Paraaortic lymph node (tissue), 1 donor: Measurements from ENCODE around the gene FAM53C.

DNA sequence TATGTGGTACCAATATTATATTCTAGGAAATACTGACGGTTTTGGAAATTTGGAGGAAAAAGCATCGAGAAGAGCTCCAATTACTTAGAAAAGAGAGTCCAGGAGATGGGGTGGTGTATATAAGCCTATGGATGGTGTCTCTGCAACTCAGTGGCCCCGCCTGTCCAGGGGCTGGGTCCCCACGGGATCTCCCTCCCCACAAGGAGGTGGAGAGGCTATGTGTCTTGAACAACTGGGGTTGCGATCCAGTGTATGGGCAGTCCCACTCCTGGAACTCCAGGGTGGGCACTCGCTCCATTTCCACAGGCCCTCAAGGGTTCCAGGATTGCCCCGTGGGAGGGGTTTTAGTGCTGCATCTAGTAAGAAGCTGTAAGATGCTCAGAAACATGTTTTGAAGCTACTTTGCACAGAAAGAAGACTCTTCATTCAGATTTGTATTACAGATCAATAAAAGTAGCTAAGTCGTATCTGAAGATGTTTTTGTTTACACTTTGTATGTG, 574 bp upstream of the SMAD5 start:
- PRO-cap = no peak

- PRO-cap = no peak
These were observed 80.9 kb upstream of the SMIM32 start for GRCh38 chr5:136273906-136274242.

DNA sequence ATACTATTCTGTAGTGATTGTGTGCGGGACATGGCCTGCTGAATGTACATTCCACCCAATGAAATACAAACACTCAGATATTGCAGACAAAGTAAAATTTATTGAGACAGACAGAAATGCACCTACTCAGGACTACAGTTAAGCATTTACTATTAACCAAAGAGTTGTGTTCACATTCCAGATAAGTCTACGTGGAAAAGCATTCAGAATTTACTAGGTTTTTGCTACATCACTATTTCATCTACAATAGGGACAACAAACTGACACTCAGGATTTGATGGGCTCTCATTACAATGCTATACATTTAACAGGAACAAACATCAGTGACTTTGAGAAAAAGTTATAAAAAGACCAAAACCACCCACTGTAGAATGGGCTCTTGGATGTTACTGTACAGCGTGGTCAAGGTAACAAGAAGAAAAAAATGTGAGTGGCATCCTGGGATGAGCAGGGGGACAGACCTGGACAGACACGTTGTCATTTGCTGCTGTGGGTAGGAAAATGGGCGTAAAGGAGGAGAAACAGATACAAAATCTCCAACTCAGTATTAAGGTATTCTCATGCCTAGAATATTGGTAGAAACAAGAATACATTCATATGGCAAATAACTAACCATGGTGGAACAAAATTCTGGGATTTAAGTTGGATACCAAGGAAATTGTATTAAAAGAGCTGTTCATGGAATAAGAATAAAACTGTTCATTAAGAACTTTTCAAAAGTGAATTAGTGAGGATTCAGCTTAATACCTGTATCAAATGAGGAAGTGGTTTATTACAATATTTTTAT, 523.7 kb downstream of the SPOCK1 start:
- PRO-cap = no peak

DNA sequence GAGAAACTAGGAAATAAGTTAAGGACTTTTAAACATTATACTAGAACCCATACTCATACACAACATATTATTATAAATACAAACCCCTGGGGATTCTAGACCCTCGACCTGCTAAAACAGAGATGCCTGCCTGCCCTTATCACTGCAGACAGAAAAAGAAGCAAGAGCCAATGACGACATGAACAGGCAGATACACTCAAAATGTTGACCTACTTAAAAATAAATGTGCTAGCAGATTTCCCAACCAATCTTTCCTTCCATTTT, 426.9 kb downstream of the SPOCK1 start:
- PRO-cap = no peak

GRCh38 chr5:137146309-137147088, 352.6 kb downstream of the SPOCK1 start:
- PRO-cap = no peak

DNA sequence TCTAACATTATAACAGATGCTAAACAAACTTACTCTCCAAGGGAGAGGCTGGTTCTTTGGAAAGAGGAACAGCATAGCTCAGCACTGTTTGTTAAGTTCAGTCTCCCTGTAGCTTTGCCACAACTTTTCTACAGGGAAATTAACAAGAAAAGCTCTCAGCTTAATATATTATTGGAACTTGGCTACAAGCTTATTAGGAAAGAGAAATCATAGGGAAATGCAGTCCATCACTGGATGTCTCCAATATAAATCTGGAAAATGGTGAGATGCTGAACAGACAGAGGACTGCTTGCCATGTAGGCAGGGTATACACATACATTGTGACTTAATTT, 275.1 kb downstream of the SPOCK1 start:
- PRO-cap = no peak

- PRO-cap = no peak
These were observed 2.5 kb downstream of the HNRNPA0 start for GRCh38 chr5:137751252-137752560.

DNA sequence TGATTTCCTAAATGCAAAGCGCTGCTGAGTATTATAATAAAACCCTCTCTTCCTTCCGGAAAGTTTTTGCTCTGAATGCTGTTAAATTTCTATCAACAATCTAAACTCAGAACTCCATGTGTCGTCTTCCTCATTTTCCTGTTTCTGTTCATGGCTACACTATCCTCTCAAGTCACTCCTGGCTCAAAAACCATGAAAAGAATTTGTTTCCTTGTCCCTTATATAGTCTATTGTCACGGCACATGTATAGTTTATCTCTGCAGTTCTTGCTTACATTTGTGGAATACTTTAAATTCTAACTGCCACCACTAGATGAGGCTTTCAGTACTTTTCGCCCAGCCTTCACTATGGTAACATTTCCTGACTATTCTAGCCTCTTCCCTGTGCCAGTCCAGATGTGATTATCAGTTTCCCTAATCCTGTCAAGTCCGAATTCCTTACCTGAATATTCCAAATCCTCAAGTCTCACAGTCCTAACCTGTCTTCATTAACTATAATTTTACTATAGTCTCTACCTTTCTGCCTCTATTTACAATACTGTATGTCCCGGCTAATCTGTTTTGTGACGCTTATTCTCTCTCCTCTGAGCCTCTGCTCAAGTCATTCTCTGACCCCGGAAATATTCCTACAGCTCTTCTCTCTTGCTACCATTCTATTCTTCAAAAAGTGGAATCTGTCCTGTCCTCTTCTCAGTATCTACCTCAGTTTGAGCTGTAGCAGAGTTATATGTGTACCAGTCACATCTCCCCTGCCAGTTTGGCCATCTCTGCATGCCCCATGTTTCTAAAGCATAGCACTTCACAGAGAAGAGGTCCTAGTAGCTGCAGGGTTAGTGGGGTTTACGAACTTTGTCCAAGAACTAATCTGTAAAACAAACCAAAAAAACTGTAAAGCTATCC, 34.8 kb downstream of the PKD2L2 start:
- PRO-cap = no peak

DNA sequence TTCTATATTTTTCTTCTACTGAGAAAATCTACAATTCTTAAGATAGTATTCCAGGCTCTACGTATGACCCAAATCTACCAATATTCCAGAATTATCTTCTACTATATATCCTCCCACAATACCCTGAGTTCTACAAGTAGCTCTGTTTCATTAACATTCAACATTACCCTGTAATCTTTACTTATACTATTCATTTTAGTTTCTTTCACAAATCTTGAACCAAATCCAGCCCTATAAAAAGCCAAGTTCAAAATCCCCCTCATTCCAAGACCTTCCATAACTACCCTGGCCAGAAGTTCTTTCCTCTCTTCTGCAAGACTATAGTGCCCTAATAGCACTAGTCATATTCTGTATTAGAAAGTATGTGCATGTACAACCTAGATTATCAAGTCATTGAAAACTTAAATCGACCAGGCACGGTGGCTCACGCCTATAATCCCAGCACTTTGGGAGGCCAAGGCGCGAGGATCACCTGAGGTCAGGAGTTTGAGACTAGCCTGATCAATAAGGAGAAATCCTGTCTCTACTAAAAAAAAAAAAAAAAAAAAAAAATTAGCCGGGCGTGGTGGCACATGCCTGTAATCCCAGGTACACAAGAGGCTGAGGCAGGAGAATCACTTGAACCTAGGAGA, 53.3 kb downstream of the FAM13B start:
- PRO-cap = no peak

- PRO-cap = no peak
These were observed 3.2 kb upstream of the FAM13B start for GRCh38 chr5:138036064-138036400.

GRCh38 chr5:138054764-138055667, 22.1 kb upstream of the FAM13B start:
- PRO-cap = unidirectional peak, minus-strand start at chr5:138055307

DNA sequence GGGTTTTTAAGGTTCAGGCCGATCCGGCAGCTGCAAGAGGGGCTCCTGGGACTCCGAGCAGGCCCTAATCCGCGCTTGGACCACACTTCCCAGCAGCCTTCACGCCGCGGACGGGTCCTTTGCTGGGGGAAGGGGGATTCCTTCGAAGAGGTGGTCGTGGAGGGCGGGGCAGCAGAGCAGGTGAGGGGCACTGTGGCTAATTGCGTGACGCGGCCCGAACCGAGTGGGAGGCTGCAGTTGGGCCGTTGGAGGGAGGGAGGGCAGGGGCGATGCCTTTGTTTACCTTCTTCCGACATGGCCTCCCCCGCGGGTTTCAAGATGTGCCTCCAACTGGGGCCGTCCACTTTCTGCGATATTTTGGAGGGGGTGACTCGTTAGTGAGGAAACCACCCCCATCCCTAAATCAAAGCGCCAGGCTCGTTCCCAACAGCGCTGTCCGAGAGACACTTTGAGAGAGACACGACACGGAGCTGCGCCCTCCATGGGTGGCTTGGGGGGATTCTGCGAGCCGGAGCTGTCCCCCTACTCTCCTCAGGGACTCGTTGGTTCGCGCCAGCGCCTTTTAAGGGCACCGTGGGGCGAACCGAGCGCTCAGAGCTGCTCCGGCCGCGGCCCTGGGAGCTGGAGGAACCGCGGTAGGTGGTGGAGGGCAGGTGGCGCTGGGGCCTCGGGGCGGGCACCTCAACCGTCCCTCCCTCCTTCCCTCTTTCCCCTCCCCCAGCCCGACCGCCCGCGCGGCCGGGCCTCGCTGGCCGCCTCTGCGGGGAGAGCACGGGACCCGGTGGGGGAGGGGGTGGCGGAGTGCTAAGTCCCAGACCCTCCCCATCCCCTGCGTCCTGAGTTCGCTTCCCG, at the start of gene FAM53C:
TSS of gene FAM53C (plus strand) at position 594 of the 852 bp plus-strand sequence.
- PRO-cap = unidirectional peak, minus-strand start at position 73 of the sequence; bidirectional peak, plus-strand start at position 594 of the sequence, minus-strand start at position 294 of the sequence; unidirectional peak, plus-strand start at position 720 of the sequence; unidirectional peak, plus-strand start at position 784 of the sequence

DNA sequence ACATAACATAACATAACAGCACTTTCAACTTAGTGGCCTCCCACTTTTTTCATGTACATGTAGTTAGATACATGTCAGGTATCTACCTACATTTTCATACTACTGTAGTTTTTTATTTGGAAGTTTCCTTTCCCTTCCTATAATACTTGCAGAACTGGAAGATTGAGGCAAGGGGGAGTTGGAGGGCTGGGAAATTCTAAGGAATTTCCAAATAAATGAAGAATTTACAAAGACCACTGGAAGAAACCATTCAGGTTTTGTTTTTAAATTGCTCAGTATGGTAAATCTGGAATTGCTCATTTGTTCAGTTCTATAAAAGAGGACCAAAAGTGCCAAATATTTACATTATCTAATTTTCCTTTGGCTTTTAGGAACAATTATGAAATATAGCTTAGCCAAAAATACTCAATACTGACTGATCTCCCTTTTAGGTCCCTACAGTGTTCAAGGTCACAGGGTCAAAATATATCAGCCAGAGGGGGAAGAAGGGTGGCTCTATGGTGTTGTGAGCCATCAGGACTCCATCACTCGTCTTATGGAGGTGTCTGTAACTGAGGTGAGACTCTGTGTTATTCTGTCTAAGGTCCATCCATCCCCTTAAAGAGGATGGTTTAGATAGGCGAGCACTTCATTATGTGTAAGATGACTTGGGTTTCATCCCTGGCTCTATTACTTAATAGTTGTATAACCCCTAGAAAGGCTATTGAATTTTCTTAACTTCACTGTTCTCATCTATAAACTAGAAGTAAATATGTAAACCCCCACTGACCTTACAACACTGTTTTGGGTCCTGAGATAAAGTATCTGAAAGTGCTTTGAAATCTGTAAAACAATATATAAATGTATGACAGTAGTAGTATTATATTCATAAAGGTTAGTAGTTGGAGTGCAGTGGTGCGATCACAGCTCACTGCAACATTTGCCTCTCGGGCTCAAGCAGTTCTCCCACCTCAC, 26.9 kb downstream of the KDM3B start:
- PRO-cap = no peak

- PRO-cap = bidirectional peak, plus-strand start at chr5:138464204, minus-strand start at chr5:138464089
These were observed 1.5 kb upstream of the EGR1 start for GRCh38 chr5:138463503-138464528.

DNA sequence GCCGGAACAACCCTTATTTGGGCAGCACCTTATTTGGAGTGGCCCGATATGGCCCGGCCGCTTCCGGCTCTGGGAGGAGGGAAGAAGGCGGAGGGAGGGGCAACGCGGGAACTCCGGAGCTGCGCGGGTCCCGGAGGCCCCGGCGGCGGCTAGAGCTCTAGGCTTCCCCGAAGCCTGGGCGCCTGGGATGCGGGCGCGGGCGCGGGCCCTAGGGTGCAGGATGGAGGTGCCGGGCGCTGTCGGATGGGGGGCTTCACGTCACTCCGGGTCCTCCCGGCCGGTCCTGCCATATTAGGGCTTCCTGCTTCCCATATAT, 233 bp upstream of the EGR1 start:
- PRO-cap = bidirectional peak, plus-strand start at position 78 of the sequence, minus-strand start outside the sequence

DNA sequence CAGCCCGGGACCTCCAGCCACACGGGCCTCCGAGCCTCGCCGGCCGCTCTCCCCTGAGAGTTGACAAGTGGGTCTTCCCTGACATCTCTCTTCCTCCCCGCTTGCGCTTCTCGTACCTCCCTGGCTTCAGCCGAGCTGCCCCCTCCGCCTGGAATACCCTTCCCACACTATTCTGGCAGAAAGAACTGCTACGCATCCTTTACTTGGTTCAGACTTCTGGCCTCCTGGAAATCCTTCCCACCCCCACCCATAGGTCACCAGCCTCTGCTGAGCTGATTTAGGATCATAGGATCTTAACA, 27.1 kb downstream of the EGR1 start:
- PRO-cap = no peak

- PRO-cap = no peak
These were observed 35.8 kb downstream of the ETF1 start for GRCh38 chr5:138506990-138507942.

DNA sequence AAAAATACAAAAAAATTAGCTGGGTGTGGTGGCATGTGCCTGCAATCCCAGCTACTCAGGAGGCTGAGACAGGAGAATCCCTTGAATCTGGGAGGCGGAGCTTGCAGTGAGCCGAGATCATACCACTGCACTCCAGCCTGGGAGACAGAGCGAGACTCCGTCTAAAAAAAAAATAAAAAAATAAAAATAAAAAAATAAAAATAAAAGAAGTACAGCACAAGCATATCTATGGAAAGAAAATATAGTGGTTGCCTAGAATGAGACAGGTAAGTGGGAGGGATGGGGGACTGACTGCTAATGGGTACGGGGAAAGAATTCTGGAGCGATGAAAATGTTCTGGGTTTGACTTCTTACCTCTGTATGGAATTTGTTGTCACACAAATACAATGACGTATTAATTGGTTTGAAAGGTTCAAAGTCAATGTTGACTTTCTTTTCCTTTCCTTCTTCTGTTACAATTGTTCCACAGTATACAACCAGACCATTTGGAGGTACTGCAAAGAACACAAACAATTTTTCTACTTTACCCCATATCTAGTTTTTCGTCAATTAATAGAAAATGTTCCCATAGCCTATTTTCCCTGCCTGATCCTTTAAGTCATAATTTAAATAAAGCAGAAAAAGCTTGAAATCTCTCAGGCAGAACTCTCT, 25.7 kb downstream of the ETF1 start:
- PRO-cap = no peak

GRCh38 chr5:138534106-138534667, 8.8 kb downstream of the ETF1 start:
- PRO-cap = no peak

DNA sequence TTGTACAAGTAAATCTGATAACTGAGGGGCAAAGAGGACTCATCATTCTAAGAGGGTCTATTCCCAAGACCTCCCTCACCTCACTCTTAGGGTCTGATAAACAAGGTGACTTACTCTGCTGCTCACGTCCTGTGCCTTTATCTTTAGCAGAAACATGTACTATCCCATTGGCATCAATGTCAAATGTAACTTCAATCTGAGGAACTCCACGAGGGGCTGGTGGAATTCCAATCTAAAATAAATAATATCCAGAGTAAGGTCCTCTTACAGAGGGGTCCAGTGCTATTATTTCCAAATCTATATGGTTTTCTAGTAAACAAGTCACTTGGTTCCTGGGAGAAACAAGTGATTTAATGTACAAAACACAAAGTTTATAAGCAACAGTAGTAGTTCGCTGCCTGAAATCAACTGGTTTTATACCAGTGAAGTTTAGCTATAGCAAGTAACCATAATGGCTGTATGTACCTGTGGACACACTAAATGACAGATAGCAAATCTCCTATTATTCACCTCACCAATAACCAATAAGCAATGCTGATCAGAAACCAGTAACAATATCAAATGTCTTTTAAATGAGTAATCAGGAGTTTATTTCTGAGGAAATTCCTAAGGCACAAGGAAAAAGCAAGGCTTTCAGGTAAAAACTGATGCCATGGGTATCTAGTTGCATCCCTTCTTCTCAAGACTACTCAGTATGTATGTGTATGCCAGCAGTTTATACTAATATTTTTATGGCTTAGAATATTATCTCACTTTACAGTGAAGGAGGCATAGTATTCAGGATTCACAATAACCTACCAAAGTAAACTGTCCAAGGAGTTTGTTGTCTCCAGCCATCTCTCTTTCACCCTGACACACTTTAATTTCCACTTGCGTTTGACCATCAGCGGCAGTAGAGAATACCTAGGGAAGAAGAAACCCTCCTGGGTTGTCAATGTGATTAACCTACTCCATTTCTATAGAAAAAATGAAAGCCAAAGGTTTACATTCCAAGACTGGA, 15.0 kb upstream of the ETF1 start:
- PRO-cap = no peak